Renal cortical epithelial cell (primary cell): ENCODE measurements around a stretch of chr18.

DNA sequence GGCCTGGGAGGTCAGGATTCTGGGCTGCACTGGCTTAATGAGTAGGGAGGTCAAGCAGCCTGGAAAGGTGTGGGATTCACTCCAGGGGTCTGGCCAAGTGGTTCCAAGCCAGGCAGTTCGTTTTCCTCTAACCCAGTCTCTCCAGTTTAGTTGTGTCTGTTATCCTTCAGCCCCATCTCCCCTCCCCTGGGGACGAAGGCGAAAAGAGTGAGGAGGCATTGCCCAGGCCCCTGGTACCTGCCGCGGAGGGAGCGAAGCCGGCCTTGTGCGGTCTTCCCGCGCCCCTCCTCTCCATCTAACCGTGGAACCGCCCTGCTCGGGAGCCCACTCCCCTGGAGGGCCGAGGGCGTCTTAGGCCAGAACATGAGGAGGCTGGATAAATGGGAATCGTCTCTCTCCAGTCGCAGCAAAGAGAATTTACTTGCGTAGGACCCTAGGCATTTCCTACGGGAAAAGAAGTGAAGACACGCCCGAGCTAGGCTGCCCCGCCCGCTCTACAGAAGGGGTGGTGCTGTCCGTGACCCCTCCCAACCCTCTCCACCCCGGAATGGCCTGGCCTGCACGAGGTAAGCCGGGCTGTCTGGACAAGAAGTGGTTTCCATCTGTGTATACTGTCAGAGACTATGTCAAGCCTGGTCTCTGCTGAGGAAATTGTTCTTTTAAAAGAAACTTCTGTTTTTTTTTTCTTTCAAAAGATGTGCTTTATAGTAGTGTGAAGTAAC is 156.2 kb downstream of the MIB1 start:
- RRBS: no CpG with 5 or more reads among the region's 27 CpGs

- RRBS: no CpG with 5 or more reads among the region's 7 CpGs
Observed at GRCh38 chr18:22044319-22044945, 125.0 kb upstream of the GATA6 start.

DNA sequence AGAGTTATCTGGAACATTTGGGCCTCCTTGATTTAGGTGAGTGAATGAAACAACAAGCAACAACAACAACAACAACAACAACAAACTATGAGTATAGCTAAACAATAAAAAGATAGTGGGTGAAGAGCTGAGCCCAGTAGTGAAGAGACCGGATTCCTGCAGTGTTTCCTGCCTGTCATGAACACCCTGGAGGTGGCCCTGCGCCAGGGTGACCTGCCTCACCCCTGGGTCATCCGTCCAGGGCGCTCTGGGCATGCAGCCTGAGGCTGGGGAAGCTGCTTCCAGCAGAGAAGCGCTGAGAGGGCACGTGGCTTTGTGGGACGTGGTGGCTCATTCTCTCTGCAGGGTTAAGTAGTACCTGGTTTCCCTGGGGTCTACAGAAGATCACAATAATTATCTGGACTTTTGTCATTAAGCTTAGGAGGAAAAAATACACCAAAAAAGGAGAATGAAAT is 56.0 kb upstream of the GATA6 start:
- RRBS: no CpG with 5 or more reads among the region's 7 CpGs

DNA sequence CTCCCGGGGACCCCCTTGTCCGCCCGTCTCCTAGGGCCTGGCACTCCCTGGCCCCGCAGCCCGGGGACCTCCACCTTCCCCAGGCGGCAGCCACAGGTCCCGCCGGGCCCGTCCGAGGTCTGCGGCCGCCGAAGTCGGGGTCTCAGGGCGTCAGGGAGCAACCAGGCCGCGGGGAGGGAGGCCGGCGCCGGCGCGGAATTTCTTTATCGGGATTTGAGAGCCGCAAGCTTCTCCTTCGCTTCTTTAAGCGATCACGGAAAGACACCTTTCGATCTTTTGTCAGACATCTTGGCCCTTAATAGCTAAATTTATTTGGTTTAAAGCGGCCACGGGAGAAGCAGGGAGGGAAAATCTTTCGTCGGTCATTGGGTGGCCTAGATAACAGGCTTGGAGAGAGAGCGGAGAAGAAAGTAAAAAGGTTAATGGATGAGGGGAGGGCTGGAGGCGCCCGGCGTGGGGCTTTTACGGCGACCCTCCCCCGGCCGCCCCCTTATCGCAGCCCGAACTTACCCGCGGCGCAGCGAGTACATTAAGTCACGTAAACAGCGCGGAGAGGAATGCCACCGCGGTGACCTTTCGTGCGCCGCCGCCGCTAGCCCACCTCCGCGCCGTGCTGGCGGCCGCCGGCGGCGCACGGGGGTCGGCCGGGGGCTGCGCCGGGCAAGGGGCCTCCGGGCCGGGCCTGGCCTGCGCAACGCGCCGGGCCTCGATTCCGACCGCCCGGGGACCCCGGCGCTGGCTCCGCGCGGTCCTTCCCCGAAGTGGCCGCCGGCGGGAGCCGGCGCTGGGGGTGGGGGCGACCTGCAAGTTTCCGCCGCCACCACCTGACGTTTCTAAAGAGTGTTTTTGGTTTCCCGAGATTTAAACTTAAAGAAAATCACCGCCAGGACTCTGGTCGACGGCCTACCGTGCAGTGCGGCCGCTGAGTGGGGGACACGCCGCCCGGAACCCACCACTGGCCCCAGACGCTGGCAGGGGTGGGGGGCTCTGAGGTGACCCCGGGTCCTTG is 4.1 kb upstream of the GATA6 start:
- RRBS: 7% methylated on average over 29 of the region's 106 CpGs

DNA sequence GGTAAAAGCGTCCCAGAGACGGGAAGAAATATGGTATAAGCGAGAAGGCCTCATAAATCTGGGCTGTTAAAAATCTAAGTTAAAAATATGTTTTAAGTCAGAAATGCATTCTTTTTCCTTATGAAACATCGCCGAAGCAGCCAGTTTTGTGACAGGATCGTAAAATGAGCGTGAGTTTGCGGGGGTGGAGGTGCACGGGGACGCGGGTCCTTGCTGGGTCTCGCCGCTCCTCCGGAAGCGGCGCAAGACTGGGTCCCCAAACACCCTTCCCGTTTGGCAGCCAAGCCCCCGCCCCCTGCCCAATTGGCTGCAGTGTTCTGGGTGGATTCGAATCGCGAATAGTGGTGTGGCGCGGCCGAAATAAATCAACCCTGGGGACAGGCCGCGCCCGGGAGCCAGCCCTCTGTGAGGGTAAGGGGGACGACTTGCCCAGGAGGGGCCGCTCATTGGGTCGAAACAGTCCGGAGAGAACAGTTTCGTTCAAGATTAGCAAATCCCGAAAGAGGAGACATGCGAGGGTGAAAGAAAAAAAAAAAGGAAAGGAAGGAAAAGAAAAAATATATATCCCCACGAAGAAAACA is 3.3 kb upstream of the GATA6 start:
- RRBS: 5% methylated on average over 5 of the region's 35 CpGs

DNA sequence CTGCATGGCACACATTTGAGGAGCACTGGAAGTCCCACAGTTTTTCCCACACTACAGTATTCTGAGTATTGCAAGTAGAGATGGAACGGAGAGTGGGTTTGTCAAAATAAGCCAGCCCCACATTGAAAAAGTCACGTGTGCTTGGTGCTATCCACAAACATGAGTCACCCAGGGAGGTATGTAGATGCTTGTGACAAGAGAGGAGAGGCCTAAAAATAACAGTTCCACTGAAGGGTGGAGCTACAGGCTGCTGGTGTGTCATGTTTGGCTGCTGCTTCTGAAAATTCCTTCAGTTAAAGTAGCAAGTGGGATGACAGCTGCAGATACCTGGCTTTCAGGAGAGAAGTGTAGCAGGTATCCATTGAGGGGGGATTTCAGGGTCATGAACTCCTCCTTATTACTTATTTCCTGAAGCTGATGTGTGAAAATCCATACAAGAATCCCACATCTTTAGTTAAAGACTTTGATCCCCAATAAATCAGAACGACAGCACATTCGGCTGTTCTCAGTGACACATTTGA is 48.4 kb upstream of the CTAGE1 start:
- RRBS: no CpG with 5 or more reads among the region's 4 CpGs

- RRBS: no CpG with 5 or more reads among the region's 2 CpGs
Observed at GRCh38 chr18:22626802-22627071, 209.0 kb upstream of the CTAGE1 start.

DNA sequence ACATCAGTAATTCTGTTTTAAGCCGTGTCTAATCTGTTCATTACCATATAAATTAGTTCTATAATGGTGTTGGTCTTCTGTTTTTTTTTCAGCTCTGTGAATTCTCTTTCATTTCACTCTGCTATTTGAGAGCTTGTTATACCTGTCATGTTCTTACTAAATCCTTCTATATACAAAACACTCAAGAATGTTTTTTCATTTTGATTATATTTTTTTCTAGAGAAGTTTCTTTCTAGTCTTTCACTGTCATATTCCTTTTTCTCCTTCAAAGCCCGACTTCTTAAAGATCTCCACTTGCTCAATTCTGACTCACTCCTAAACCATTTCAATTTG is 111.3 kb upstream of the RBBP8 start:
- RRBS: no CpG with 5 or more reads among the region's 2 CpGs

DNA sequence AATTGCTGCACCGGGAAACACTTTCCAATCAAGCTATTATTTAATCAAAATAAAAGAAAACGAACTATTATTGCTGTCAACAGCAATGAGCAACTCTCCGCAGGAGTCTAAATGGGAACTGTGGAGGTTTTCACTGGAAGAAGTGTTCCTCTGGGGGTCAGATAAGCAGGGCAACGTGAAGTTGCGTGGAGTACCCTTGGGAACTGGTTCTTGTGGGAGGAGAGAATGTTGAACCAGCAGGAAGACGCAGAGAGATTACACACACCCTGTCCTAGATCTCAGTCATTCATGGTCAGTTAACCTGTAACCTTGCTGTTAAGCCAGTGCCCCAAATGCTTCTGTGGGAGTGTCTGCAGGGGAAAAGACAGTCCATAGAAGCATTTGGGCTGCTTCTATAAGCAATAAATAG is 20.4 kb upstream of the CABLES1 start:
- RRBS: no CpG with 5 or more reads among the region's 6 CpGs

GRCh38 chr18:23135608-23136456 is 547 bp downstream of the CABLES1 start:
- RRBS: 1% methylated on average over 96 of the region's 138 CpGs

- RRBS: no CpG with 5 or more reads among the region's 8 CpGs
Observed at GRCh38 chr18:23183369-23183939, 48.2 kb downstream of the CABLES1 start.

GRCh38 chr18:23226453-23227188 is 91.3 kb downstream of the CABLES1 start:
- RRBS: no CpG with 5 or more reads among the region's 8 CpGs

DNA sequence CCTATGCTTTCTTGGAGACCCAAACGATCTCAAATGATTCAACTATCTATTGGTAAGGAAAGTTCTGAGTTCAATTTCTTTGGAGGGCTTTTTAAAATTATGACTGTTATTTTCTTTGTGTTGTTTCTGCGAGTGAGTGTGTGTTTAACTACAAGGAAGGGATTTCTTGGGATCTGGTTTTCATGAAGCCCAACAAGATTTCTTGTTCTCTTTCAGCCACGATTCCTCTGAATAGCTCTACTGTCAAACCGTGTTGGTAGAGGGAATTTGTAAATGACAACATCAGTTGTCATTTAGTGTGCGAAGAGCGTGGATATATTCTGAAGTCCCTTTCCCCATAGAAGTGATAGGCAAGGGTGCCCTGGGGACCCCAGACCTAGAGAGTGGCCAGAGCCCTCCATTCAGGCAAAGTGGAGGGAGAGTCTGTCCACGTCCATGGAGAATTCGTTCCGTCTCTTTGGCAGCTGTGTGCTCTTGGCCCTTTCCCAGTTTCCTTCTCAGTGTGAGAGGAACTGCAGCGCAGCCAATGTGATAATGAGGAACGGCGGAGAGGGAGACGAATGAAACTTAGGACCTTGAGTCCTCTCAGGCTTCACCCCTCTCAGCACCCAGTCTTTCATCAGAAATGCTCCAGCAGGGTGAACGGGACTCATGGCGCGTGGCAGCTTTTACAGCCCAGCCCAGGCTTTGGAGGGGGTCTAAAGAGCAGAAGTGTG is 79.9 kb downstream of the TMEM241 start:
- RRBS: no CpG with 5 or more reads among the region's 16 CpGs

DNA sequence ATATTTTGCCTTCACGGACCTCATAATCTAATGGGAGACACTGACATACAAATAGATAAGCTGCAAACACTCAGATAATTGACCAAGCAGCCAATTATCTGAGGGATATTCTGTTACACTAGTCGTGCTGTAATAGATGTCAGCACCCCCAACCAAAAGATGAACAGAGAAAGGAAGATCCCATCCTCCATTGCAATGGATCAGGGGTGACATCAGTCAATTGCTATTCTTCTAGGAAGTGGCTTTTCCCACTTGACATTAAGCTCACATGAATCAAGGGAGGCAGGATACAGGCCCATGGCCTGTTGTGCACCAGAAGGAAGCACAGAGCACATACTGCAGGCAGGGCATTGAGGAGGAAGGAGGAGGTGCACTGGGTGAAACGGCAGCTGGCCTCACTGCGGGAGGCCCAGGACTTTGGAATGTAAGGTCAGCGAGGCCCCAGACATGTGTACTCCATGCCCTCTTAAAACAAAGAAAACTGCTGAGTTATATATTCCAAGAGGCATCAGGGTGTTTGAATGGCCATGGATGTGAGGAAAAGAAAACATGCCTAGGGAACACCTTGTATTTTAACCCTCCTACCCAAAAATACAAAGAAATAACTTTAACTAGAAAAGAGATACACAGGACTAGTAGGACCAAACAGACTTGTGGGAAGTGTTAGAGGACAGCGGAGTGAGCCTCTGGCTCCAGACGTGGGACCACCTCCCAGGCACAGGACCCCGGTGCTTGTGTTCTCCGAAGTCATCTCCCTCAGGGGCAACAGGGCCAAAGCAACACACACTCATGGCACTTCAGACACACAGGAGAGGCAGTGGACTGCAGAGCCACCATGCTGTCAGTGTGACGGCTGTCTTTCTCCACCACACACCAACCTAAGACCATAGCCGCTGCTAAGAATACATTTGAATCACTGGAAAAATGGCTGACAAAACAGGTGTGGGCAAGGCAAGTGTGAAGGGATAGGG is 36.2 kb downstream of the TMEM241 start:
- RRBS: no CpG with 5 or more reads among the region's 11 CpGs

DNA sequence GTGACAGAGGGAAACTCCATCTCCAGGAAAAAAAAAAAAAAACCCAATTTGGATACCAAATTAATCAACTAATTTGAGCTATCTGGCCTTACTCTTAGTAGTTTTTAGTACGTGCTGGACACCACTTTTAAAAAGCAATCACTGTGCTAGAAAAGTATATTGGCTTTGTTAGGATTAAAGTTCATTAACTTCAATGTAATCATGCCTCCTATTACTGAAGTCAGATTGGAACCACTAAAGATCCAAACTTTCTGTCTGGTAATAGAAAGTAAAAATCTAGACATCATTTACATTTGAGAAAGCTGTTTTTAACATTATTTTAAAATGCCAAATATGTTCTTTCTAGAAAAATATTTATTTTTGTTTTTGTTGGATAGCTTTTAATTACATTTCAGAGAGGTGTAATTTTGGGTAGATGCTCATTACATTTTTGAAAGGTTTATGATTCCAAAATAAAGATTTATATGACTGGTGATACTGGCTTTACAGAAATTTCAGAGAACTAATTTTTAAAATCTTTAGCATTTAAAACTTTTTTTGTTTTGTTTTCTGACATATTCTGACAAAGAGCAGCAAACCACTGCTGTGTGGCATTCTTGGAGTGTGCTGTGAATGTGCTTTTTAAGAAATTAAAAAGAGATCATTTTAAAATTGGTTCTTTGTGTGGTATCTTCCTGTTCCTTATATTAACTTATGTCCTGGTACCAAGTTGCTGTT is 20.7 kb upstream of the RMC1 start:
- RRBS: no CpG with 5 or more reads among the region's 1 CpG

DNA sequence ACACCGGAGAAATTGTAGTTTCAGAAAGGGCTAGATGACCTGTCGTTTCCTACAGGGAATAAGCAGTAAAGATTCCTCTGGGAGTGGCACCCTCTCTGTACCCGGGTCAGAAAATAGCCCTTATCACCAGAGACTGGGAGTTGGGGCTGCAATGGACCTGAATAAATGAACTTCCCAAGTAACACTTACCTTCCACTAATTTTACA is 820 bp upstream of the RMC1 start:
- RRBS: 36% methylated on average over 2 of the region's 3 CpGs

DNA sequence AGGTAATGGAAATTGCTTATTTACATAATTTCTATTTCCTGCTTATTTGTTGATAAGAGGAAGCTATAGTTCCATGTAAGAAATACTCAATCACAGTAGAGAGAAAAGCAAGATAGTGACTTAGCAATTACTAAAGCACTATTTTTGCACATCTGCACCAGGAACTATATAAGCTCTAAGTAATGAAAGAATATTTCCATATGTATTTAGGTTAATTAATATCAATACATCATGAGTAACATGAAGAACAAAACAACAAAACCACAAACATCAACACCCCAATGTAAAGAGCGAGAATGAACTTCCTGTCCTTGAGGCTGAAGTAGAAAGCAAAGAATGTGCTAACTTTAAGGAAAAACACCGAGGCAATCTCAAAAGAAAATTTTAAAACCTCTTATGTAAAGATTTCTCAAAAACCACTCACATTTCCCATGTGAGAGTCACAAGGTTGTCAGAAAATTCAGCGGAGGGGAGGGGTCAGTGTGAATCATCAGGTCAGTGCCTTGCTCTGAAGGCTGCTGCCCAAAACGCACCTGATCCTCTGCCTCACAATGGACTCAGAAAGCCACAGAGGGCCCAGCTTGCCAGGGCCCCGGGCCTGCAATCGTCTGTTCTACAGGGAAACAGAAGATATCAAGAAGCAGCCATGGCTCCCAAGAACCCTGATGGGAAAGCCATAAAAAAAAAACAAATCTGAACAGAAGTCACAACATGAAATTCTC is 12.4 kb downstream of the NPC1 start:
- RRBS: no CpG with 5 or more reads among the region's 6 CpGs

- RRBS: no CpG with 5 or more reads among the region's 8 CpGs
Observed at GRCh38 chr18:23612350-23612916, 26.1 kb upstream of the NPC1 start.

- RRBS: no CpG with 5 or more reads among the region's 4 CpGs
Observed at GRCh38 chr18:23716514-23716961, 27.3 kb downstream of the LAMA3 start.

GRCh38 chr18:23872411-23873305 is 141.9 kb upstream of the TTC39C start:
- RRBS: 10% methylated on average over 5 of the region's 25 CpGs